Measurements from ENCODE around the genes C21orf62 and SON.

DNA sequence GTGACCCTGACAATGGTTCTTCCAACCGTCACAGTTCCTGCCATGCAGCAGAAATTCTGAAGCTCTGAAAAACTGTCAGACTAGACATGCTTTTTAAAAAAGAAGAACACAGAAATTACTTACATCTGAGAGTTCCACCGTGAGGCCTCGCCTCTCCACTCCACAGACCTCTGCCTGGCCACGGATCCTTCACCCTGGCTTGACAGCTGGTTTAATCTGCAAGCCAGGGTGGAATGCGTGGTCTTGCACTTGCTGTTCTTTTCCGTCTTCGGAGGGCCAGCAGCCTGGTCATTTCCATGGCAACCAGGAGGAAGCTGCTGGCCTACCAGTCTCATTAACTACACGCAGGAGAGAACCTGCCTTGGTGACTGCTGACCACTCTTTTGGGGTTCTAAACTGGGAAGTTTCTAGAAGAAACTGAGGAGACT is at the start of gene C21orf62:
Gene C21orf62, minus strand, starts transcription at position 235 of the 428 bp plus-strand sequence.
- RRBS: no CpG with 5 or more reads among the region's 8 CpGs

DNA sequence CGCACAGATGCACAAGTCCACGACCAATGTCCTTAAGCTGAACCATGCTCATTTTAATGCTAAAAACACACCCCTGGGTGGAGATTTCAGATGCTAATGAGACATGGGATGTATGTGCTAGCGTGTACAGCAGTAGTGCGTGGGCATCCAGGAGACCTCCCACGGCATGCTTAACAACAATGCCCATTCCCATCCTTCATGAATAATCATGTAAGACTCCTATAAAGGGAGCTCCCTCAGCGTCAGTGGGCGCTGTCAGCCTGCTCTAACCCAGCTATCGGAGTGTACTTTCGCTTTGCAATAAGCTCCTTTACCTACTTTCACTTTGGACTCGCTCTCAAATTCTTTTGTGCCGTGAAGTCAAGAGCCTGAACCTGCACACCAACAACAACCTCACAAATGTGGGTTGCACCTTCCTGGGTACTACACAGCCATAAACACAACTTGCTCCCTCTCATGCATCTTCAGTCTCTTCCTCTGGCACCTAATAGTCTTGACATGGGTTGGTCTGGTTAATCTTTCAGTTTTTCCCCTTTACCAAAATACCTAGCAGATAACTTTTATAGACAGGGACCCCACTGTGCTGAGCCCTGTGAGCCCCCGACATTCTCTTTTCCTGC is 72.8 kb upstream of the C21orf62 start:
- RRBS: no CpG with 5 or more reads among the region's 12 CpGs

DNA sequence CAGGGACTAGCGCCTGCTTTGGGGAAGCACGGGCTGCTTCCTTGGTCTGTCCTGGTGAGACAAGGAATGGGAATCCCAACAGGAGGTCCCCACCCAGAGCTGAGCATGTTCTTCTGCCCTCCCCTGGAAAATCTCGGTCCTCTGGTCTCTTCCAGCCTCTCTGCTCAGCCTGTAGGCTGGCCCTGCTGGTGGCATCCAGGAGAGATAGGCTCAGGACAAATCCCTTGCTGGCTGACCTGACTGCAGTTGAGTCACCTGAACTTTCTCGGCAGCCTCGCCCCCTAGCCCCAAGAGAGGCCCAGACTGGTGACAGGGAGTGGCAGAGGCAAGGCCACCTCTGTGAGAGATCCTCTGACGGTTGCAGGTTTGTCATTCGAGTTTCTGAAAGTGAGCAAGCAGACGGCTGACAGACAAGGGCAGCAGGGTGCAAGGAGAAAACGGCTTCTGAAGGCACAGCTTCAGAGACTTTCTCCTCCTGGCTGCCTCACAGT is 5.8 kb downstream of the OLIG1 start:
- RRBS: no CpG with 5 or more reads among the region's 9 CpGs

DNA sequence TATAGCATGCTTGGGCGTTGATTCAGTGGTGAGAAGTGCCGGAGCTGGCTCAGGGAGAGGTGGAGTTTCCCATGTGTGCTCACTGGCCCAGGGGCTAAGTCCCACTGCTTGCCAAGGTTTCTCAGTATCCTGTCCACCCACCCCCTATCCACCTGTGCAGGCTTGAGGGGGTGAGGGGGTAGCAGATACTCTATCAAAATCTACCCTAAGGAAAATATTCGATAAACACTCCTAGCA is 1.2 kb downstream of the IFNAR2 start:
- RRBS: no CpG with 5 or more reads among the region's 3 CpGs

GRCh38 chr21:33290226-33291011 is 24.3 kb downstream of the IL10RB start:
- RRBS: no CpG with 5 or more reads among the region's 21 CpGs

- RRBS: no CpG with 5 or more reads among the region's 9 CpGs
Observed at GRCh38 chr21:33300748-33301611, 23.8 kb upstream of the IFNAR1 start.

DNA sequence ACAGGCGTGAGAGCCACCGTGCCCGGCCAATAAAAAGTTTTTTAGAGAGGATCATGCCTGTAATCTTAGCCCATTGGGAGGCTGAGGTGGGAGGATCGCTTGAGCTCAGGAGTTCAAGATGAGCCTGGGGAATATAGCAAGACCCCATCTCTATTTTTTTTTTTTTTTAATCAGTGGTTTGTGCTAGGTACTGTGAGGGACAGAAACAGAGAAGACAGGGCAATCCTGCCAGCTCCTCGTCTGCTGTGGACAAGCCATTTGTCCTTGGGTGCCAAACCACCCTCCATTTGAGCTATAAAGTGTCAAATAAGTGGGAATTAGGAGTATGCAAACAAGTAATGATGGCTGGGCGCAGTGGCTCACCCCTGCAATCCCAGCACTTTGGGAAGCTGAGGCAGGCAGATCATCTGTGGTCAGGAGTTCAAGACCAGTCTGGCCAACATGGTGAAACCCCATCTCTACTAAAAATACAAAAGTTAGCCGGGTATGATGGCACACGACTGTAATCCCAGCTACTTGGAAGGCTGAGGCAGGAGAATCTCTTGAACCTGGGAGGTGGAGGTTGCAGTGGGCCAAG is 20.6 kb downstream of the IFNGR2 start:
- RRBS: no CpG with 5 or more reads among the region's 8 CpGs

GRCh38 chr21:33542982-33543889 is at the start of gene SON:
Gene SON (plus strand): TSS chr21:33543038.
- RRBS: 4% methylated on average over 4 of the region's 53 CpGs

GRCh38 chr21:33655083-33656243 is 13.2 kb downstream of the ITSN1 start:
- RRBS: no CpG with 5 or more reads among the region's 13 CpGs

DNA sequence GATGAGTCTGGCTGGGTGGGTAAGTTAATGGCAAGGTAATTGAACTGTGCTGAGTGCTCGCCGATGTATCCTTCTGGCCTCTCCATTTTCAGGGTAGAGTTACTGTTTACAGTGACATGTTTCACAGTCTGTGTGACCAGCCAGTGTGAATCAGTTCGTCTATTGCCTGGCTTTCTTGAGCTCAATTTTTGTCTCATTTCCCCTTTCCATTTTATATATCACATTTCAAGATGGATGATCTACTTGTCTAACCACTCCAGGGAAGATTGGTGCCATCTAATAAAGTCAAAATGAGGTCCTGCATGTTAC is 44.1 kb downstream of the ITSN1 start:
- RRBS: no CpG with 5 or more reads among the region's 3 CpGs

DNA sequence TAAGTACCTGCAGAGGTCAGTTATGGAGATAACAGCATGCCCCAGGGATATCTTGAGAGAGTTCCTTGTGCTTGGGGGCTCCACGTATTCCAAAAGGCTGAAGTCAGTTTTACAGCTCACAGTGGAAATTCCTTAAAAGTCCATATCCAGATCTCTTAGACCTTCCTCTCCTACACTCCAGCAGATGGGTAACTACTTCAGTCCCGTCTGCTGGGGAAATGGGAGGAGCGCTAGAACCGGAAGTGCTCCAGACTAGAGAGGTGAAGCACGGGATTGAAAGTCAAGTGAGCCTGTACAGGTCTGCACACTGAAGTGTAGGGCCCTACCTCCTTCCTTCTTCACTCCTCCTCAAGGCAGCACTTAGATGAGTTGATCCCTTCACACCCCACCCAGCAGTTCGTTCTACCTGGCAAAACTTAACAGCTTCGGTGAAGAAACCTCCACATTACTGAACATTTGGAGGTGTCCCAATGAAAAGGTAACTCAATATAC is 73.8 kb downstream of the ITSN1 start:
- RRBS: no CpG with 5 or more reads among the region's 7 CpGs

GRCh38 chr21:33744968-33745328 is 102.6 kb downstream of the ITSN1 start:
- RRBS: no CpG with 5 or more reads among the region's 4 CpGs

GRCh38 chr21:33781266-33781679 is 134.3 kb downstream of the ATP5PO start:
- RRBS: no CpG with 5 or more reads among the region's 4 CpGs

GRCh38 chr21:33797107-33797655 is 118.4 kb downstream of the ATP5PO start:
- RRBS: no CpG with 5 or more reads among the region's 6 CpGs

GRCh38 chr21:33799155-33800198 is 116.1 kb downstream of the ATP5PO start:
- RRBS: no CpG with 5 or more reads among the region's 7 CpGs

GRCh38 chr21:33930924-33931085 is 15.2 kb upstream of the ATP5PO start:
- RRBS: no CpG with 5 or more reads among the region's 2 CpGs

DNA sequence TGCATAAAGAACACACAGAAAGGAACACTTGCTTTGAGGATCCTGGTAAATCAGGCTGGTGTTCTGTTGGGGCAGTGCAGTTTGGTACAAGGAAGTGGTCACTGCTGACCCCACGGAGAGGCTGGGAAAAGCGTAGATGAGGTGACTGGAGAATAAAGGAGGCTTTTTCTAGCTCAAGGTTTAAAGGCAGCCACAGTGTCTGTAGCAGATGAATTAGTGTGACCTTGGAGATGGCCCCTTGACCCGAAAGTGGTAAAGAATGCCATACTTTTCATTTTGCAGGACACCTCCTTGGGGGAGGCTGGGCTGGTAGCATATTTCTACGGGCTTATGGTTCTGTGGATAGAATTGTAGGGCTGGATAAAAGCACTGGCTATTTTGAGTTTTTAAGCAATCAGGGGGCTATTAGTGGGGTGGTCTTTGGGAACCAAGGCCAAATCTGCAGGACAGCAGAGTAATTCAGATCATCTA is 16.7 kb upstream of the ATP5PO start:
- RRBS: no CpG with 5 or more reads among the region's 4 CpGs

GRCh38 chr21:33947334-33948153 is 31.9 kb upstream of the ATP5PO start:
- RRBS: no CpG with 5 or more reads among the region's 14 CpGs

GRCh38 chr21:33951602-33952272 is 36.1 kb upstream of the ATP5PO start:
- RRBS: no CpG with 5 or more reads among the region's 5 CpGs